Vein endothelial cell (primary cell): Measurements from ENCODE around the gene TMEM201.

GRCh38 chr1:8424063-8424446 lies 106.1 kb downstream of the SLC45A1 start:
- CAGE, long polyA plus RNA: no peak

- CAGE, long polyA plus RNA: no peak
These were observed 114.4 kb downstream of the SLC45A1 start for GRCh38 chr1:8432322-8432719.

GRCh38 chr1:8663800-8664594 lies 153.4 kb downstream of the RERE start:
- CAGE, long polyA plus RNA: no peak

DNA sequence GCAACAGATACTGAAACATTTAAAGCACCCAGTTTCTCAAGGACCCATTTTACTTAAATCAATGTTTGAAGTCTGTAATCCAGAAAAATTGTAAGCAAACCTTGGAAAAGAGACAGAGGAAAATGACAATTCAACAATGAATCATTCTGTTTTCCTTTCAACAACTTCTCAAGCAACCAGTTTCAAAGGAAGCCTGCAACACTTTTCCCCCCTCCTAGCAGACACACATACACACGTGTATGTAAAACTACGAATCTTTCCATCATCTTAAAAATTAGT lies 1.2 kb downstream of the RERE start:
- CAGE, long polyA plus RNA: no peak

DNA sequence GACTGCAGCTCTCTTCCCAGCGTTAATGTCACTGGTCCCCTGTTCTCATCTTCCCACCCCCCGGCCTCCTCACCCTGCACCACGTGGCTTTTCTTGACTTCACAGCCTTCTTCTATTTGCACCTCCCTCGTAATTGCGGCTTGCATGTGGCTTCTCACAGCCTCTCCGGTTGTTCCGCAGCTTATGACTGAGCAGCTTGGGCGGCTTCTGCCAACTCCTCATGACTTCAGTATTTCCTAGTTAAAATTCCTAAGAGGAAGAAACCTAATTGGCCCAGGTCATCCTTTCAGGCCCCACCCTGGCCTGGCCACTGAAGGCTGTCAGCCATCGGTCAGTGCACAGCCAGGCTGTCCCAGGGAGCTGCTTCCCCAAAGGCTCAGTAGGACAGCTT lies 8.5 kb upstream of the RERE start:
- CAGE, long polyA plus RNA: no peak

DNA sequence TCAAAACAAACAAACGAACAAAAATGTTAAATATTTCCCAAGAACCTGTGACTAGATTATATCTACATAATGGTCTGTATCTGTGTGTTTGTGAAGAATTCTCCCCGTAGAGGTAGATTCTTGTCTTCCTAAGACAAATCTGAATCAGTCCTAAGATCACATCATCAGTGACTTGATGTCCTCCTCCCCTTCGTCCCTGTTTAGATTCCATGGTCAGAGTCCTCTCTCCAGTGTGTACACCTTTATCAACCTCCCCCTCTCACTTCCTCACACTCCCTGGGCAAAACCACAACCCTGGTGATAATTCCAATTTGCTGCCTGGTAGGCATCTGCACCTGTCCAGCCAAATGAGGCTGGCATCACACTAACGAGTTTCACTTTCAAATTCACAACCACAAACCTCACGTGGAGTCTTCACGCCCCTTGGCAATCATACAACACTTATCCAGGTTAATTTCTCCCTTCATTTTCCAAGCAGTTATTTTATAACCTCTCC lies 12.0 kb upstream of the RERE start:
- CAGE, long polyA plus RNA: no peak

- CAGE, long polyA plus RNA: no peak
These were observed 10.5 kb downstream of the ENO1 start for GRCh38 chr1:8867893-8868394.

DNA sequence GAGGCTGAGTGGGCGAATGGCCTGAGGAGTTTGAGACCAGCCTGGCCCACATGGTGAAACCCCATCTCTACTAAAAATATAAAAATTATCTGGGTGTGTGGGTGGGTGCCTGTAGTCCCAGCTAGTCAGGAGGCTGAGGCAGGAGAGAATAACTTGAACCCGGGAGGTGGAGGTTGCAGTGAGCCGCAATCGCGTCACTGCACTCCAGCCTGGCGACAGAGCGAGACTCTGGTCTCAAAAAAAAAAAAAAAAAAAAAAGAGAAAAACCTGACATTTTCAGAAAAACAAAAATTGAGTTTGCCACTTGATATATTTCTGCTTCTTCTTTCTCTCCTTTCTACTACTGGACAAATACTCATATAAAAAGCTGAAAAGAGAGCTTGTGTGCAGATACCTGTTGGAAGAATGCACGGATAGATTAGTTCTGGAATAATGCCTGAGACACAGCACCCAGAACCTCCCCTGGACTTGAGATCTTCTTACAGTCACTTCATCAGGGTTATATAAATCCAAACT lies 24.4 kb downstream of the CA6 start:
- CAGE, long polyA plus RNA: no peak

- CAGE, long polyA plus RNA: no peak
These were observed 834 bp upstream of the GPR157 start for GRCh38 chr1:9129751-9130121.

- CAGE, long polyA plus RNA: no peak
These were observed 23.8 kb upstream of the SPSB1 start for GRCh38 chr1:9268826-9269314.

DNA sequence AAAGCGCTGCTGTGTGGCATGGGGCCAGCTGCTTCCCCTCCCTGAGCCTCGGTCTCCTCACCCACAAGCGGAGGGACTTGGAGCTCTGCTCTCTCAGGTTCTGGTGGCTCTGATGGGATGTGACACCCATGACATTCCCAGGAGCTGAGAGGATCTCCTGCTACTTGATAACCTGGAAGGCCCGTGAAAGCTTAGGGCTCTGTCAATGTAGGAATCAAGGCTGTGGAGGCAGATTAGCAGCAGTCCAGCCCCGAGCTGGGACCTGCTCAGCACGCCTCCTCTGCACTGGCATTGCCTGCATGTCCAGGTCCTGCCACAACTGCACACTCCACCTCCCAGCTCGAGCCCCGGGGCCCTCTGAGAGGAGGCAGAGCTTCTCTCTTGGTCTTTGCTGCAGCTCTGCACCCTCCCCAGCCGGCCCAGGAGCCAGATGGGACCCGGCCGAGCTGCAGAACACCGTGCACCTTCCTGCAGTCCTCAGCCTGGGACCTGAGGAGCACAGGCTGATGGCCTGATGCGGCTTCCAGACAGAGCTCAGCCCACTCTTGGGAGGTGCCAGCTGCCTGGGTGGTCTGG lies 10.9 kb upstream of the SPSB1 start:
- CAGE, long polyA plus RNA: no peak

DNA sequence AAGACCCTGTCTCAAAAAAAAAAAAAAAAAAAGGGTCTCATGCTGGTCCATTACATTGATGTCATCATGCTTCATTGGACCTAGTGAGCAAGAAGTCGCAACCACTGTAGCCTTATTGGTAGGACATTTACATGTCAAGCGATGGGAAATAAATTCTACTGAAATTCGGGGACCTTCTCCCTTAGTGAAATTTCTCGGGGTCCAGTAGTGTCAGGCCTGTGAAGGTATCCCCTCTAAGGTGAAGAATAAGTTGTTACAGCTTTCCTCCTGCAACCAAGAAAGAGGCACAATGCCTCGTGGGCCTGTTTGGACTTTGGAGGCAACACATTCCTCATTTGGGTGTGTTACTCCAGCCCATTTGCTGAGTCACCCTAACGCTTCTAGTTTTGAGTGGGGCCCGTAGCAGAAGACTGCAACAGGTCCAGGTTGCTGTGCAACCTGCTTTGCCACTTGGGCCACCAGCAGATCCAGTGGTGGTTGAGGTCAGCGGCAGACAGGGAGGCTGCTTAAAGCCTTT lies 7.3 kb downstream of the SPSB1 start:
- CAGE, long polyA plus RNA: no peak

- CAGE, long polyA plus RNA: no peak
These were observed 11.4 kb downstream of the SPSB1 start for GRCh38 chr1:9304071-9304496.

DNA sequence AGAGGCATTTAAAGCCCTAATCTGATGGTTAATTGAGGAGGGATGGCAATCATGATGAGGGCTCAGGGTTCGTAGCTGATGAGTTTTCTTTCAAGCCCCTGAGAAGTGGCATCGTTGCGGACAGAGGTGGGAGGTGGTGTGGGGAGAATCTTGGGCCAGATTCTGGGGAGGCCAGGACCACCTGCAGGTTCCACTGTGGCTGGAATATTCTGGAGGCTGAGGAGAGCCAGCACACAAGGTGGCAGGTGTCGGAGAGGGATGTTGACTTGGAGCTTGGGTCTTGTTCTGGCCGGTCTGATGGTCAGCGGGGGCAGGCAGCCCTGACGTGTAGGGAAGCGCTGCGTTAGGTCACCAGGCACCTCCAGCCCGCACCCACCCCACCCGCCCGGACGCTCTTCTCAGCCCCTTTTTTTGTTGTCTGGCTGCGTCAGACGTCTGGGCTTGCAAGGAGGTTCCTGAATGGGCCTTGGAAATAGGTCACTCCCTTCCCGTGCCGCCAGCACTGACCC lies 29.9 kb downstream of the SPSB1 start:
- CAGE, long polyA plus RNA: no peak

DNA sequence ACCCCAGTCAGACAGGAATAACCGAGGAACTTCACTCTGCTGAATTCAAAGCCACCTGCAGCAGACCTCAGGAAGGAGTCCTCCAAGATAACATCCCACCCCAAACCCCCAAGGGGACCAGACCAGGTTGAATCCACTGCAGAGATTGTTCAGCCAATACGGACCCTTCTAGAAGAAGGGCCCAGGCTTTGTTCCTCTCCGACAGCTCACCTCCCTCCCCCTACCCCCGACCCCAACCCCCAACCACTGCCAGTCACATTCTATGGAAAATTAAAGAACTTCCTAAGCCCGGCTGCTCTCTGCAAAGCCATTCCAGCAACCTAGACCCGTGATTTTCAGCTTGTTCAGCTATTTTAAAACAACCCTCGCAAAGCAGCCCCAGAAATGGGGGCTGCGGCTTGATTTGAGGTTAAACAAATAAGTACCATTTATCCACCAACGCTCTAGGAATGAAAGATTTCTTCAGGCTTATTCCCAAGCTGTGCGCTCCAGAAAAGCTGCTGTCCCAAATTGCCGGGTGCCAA lies 117.3 kb upstream of the SLC25A33 start:
- CAGE, long polyA plus RNA: no peak

DNA sequence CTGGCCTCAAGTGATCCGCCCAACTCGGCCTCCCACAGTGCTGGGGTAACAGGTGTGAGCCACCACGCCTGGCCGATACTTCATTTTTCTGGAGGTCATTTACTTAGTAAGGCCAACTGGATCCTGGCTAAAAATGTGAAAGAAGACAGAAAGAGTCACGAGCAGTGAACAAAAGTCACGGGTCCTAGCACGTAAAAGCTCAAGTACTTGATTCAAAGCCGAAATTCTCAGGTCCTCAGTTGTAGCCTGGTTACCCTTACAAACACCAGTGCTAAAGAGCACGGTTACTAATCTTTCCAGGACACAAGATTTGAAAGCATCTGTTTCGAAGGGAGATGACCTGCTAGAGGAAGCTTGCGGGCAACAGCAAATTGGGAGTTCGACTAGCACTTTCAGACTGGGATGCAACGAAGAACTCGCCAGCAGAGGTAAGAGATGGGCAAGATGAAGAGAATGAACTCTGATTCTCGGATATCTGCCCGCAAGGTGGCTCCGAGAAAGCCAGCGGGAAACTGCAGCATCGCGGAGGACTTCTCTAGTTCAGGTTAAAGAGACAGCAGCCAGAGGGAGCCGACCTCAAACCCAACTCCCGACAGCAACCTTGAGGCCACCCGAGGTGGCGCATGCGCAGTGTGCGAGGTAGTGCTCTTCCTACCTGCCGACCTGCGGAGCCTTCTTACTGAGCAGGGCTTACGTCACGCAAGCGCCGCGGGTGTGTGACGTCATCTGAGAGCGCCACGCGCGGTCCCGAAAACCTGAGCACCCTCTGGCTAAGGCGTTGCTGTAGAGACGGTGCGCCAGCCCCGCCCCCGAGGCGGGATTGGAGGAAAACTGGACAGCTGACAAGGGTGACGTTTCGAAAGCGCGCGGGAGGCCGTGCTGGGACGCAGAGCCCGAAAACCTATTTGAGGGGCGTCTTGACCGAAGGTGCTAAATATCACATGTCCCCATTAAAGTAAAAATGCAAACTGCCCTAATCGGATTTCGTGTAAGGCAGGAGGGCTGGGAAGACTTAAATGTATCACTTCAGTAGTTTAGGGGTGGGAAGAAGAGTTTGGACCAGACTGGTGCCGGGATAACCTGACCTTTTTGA lies 110.7 kb upstream of the SLC25A33 start:
- CAGE, long polyA plus RNA: no peak

DNA sequence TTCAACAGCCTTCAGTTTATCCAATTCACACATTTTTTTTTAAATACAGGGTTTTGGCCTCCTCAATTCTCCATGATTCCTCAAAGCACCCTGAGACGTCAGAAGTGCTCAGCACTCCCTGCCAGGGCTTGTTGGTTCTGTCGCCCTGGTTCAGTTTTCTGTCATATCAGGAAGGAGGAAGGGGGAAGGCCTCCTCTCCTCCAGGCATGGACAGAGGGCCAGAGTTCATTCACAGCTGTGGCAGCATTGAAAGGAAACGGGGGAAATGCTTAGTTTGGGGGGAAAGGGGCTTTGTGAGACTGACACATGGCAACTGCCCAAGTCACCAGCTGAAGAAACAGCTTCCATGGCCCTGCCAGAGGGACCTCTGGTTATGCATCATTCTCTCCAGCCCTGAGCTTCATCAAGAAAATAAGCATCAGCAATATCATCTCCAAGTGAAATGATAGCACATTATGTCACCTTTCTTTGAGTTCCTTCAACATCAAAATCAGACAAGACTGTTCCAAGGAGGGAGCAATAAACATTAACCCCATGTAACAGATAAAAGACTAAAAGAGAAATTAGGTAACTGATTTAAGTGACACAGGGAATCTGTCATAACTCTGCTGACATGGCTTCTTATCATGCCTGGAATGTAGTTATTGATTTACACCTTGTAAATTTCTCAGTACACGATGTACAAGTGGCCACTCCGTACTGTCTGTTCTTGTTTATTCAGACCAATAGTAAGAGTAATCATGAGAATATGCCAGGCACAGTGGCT lies 103.3 kb upstream of the SLC25A33 start:
- CAGE, long polyA plus RNA: no peak

GRCh38 chr1:9447086-9447669 lies 92.1 kb upstream of the SLC25A33 start:
- CAGE, long polyA plus RNA: no peak

- CAGE, long polyA plus RNA: no peak
These were observed at the start of gene TMEM201 for GRCh38 chr1:9588211-9589359. TMEM201 (plus strand) TSS chr1:9588911.

GRCh38 chr1:9629007-9630275 lies 22.1 kb upstream of the PIK3CD start:
- CAGE, long polyA plus RNA: no peak